ENCODE data around the gene BLTP3A.

- PRO-cap = no peak
- RAMPAGE, long total RNA, 4 experiments = no peak in any of the 4 experiments
These were observed 349 bp upstream of the LEMD2 start for GRCh38 chr6:33789334-33789624.

- PRO-cap = no peak
- RAMPAGE, long total RNA, 4 experiments = no peak in any of the 4 experiments
These were observed 36.3 kb upstream of the MLN start for GRCh38 chr6:33840035-33840491.

DNA sequence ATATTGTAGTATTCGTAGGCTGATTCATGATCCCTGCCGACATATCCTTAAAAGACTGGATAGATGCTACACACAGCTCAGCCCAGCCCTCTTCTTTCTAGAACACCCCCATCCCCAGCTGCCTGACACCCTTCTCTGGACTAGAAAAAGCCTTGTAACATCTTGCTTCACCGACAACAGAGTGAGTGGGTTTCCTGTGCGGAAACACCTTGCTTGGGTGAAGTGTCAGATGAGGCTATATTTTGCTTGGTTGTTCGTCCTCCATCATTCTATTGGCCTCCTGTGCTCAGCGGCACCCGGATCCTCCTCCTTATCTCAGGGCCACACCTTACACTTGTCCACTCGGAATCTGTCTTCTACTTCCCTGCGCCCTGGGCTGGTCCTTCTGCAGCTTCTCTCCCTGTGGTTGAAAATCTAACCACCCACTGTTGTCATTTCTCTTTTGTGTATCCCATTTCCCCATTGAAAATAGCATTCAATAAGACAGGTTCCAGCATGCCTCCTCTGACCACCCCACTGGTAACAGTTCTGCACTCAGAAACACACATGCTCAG is 101.3 kb upstream of the MLN start:
- PRO-cap = no peak
- RAMPAGE, long total RNA, 4 experiments = no peak in any of the 4 experiments

- PRO-cap = no peak
- RAMPAGE, long total RNA, 4 experiments = no peak in any of the 4 experiments
These were observed 8.4 kb downstream of the NUDT3 start for GRCh38 chr6:34383920-34384610.

GRCh38 chr6:34393577-34394076 is 1.2 kb upstream of the NUDT3 start:
- PRO-cap = no peak
- RAMPAGE, long total RNA, 4 experiments = no peak in any of the 4 experiments

DNA sequence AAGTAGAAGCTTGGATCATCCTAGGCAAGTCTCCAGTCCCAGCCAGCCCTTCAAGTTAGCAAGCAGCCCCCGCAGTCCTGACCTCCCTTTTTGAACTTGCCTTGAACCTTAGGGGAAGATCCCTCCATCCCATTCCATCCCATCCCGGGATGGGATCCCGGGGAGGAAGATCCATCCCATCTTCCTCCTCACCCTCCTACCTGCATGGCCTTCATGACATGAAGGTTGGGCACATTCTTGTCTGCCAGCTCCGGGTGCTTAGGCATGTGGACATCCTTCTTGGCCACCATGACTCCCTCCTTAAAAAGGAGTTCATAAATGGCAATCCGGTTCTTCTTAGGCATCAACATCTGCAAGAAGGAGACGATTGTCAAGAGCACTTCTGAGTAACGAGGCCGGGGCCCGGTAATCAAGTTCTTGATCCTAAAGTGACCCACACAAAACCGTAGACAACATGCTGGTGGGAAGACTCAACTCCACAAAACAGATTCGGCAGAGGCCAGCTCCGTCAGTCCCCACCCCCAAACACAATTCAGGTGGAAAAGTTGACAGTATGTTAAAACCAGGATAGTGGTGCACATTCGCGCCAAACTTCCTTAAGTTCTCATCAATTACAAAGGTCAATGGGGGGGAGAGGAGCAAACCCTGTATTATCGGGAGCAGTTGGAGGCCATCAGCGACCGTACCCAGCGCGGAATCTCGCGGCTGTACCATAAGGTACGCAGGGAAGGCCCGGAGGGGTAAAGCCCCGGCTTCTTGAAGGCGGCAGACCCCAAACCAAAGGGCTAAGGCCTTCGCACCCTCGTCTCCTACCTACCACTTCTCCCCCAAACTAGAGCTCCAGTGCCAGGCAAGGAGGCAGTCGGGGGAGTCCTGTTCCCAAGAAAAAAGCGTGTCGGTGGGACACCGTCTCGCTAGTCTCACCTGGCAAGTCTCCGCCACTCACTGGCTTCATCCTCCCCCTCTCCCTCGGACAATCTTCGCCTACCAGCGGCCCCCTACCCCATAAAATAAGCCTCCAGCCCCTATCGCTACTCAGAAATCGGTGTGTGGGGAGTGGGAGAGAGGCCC is 662 bp downstream of the RPS10 start:
- PRO-cap = no peak
- RAMPAGE, long total RNA, 4 experiments = no peak in any of the 4 experiments

DNA sequence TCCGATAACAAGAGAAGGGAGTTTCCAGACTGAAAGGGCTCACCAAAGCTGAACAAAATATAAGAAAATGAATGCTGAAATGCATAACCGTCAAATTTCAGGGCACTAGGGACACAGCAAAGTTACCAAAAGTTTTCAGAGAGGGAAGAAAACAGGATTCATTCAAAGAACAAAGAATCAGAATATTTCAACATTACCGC is 23.8 kb downstream of the ILRUN start:
- PRO-cap = no peak
- RAMPAGE, long total RNA, 4 experiments = no peak in any of the 4 experiments

DNA sequence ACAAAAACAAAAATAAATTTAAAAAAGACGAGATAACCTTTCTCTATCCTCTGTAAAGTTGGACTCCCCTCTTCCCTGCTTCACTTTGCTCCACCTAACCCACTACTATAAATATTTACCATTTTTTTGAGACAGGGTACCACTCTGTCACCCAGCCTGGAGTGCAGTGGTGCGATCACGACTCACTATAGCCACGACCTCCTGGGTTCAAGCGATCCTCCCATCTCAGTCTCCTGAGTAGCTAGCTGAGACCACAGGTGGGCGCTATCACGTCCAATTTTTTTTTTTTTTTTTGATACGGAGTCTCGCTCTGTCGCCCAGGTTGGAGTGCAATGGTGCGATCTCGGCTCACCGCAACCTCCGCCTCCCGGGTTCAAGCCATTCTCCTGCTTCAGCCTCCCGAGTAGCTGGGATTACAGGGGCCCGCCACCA is 880 bp upstream of the SNRPC start:
- PRO-cap = no peak
- RAMPAGE, long total RNA, 4 experiments = no peak in any of the 4 experiments

DNA sequence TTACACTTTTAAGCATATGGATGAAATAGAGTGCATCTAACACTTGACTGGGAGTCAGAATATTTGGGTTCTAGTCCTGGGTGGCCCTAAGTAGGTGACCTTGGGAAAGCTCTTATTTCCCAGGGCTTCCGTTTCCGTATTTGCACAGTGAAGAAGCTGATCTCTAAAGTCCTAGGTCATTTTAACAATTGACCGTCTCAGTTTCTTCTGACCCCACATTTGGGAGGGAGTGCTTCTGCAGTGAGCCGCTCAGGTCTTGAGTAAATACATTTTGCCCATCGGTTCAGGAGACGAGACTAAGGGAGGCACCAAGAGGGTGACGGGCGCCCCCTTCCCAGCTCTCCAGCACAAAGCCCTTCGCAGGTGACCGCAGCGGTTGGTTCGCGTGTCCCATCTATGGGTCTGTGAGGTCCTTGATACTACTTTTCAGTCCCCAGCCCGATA is 609 bp upstream of the BLTP3A start:
- PRO-cap = no peak
- RAMPAGE, long total RNA, 4 experiments = no peak in any of the 4 experiments

GRCh38 chr6:34791696-34792630 is at the start of gene BLTP3A:
TSS of gene BLTP3A (plus strand) at chr6:34792083.
- PRO-cap = bidirectional peak, plus-strand start at chr6:34792114, minus-strand start at chr6:34791994
- RAMPAGE, long total RNA, 4 experiments = no peak in any of the 4 experiments

- PRO-cap = no peak
- RAMPAGE, long total RNA, 4 experiments = no peak in any of the 4 experiments
These were observed 11.5 kb downstream of the TAF11 start for GRCh38 chr6:34876324-34876819.

- PRO-cap = no peak
- RAMPAGE, long total RNA, 4 experiments = no peak in any of the 4 experiments
These were observed 125.3 kb downstream of the ANKS1A start for GRCh38 chr6:35014253-35014941.

DNA sequence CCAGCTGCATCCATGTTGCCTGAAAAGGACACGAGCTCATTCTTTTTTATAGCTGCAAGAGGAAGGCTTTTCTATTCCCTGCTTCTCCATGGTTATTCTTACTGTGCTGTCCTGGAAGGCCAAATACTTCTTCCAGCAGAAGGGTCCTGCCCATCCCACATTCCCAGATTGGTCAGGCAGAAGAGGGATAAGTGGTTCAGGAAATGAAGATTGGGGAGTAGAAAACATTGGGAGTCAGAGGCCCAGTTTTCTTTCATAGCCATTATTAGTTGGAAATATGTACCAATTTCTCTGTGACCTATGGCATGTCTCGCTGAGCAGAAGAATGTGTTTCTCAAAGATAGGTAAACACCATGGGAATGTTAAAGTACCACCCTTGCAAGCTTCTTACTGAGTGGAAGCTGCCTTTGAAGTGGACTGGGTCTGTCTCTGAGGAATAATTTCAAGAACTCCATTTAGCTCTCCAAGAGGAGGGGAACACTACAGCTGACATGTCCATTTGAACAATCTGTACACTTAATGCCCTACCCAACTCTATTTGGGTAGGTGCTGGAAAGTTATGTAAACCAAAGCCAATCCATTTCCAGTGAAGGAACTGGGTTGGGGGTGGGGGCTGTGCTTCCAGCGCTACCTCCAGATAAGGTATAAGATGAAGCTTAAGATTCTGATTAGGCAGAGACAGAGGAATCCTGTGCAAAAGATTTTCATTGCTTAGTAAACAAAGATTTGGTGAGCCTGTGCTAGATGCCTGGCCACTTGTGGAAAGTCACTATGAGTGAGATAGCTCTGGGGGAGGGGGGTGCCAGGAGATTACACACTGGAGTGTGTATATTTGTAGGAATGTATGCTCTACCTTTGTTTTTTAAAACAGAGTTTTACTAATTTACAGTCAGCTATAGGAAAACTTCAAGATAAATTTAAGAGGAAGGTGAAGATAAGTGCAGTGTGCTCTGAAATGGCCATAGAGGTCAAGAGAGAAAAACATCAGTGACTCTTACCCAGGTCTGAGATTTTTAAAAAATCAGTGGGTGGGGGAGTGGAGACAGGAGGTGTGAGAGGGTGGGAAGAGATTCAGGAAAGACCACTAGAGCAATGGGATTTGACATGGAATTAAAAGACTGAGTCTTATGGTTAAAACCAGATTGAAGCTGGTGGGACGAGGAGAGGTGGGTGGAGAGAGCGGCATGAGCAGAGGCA is 121.9 kb downstream of the TCP11 start:
- PRO-cap = no peak
- RAMPAGE, long total RNA, 4 experiments = start-site peak on the plus strand in 1 of 4 experiments, centred at position 784 of the sequence, 15 reads per replicate

DNA sequence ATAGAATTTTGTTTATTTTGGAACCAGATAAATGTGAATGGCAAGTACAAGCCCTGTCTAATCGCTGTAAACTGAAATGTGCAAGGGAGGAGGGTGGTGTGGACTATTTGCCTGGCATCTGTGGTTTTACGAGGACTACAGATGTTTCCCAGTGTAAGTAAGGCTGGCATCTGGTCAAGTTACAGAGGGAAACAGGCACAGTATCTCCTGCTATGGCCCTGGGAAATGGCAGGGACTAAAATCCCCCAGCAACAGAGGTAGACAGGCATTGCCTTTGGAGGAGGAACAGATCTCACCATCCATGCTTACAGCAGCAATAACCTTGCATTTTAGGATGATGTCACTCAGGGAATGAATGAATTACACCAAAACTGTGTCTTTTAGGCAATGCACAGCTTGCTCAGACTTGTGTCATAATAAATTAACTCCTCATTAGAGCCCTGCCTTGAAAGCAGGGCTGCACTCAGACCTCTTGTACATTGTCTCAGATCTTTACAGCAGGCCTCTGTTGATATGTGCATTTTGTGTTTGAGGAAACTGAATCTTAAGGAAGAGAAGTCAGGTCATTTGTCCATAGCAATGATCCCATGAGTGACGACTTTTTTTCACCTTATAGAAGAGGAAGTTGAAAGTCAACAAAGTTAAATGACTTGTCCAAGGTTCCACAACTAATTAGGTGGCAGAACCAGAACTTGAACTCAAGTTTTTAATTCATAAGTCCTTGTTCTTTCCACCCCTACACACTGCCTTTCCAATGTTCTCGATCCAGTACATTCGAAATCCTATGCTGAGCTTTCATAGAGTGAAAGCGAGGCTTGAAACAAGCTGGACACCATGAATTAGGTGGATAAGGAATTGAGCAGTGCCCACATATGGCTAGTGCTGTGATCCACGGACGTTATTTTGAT is 96.1 kb downstream of the TCP11 start:
- PRO-cap = no peak
- RAMPAGE, long total RNA, 4 experiments = no peak in any of the 4 experiments

DNA sequence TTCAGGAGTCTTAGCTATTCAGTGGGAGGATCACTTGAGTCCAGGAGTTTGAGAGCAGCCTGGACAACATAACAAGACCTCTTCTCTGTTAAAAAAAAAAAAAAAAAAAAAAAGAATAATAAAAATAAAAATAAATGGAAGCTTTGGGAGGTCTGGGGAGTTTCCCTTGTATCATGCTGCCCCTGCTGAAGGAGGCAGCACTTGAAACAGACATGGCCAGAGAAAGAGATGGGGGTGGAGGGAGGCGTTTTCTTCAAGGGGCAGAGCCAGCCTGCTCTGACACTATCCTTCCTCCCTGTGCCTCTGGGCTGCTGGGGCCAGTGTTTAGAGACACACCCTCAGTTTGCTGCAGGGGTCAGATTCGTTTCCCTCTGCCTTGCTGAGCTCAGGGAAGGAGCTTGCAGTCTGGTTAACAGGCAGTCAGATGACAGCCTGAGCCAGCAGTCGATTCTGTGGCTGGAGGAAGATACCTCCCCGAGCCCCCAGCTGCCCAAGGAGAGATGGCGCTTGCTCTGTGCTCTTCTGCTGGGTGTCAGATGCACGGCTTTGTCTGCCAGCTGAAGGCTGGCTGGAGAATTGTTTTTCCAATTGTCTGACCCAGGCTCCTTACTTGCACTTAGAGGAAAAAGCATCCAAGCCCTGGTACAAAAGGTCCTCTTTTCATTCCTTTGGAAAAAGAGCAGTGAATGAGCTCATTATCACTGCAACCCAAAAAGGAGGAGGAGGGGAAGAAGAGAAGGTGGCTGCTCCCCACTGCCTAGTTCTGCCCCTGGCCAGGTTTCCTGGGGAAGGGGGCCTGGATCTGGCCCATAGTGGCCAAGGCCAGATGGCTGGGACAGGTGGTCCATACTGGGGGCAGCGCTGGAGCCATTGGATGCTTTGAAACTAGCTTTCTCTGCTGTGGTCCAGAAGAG is 88.4 kb downstream of the TCP11 start:
- PRO-cap = no peak
- RAMPAGE, long total RNA, 4 experiments = no peak in any of the 4 experiments

DNA sequence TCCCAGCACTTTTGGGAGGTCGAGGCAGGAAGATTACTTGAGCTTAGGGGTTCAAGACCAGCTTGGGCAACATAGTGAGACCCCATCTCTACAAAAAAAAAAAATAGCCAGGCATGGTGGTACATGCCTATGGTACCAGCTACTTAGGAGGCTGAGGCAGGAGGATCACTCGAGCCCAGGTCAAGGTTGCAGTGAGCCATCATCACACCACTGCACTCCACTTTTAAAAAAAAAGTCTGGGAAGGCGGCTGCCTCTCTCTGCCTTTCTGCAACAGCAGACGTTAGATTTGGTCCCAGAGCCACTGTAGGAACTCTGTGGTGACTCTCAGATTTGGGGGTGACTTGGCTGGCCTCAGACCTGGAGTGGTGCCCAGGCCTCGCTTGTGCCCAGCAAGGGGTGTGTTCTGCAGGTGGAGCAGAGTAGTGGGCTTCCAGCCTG is 66.8 kb downstream of the TCP11 start:
- PRO-cap = no peak
- RAMPAGE, long total RNA, 4 experiments = no peak in any of the 4 experiments

GRCh38 chr6:35080812-35081724 is 60.1 kb downstream of the TCP11 start:
- PRO-cap = no peak
- RAMPAGE, long total RNA, 4 experiments = no peak in any of the 4 experiments

DNA sequence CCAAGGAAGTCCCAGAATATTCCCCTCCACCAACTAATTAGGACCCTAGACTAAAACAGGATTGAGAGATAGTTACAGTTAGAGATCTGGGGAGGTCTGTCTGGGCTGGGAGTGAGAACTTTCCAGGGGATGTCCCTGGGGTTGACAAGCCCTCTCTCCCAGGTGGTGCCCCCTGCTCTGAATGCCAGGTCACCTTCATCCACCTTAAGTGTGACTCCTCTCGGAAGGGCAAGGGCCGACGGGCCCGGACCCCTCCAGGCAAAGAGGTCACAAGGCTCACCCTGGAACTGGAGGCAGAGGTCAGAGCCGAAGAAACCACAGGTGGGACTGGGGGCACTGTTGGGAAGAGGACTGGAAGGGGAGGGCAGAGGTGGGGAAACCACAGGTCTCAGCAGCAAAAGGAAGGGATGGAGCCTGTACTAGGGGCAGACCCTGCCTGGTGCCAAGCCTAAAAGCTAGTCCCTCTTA is 17.0 kb upstream of the ZNF76 start:
- PRO-cap = no peak
- RAMPAGE, long total RNA, 4 experiments = no peak in any of the 4 experiments

GRCh38 chr6:35259879-35260576 is 493 bp downstream of the ZNF76 start:
- PRO-cap = no peak
- RAMPAGE, long total RNA, 4 experiments = no peak in any of the 4 experiments

DNA sequence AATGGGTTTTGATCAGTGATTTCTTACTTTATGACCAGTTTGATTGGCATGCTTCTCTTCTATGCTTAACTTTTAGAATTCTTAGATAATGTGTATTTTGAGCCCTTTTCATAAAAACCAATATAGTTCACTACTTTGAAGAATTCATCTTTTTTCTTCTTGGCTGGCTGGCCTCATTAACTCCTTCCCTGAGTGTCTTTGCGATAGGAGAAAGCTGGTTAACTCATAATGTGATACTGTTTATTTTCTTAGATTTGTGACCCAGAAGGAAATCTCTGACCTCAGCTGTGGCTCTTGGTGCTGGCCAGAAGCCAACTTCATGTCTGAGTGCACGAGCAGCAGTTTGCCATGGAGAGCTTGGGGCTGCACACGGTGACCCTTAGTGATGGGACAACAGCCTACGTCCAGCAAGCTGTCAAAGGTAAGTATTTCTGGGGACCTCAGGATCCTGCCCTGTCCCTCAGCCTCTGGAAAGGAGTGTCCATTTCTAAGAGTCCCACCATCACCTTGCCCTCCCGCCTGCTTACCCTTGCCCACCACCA is 16.7 kb upstream of the DEF6 start:
- PRO-cap = no peak
- RAMPAGE, long total RNA, 4 experiments = no peak in any of the 4 experiments